ENCODE results near the genes TADA1, MPZL1 and SELE.

- PRO-cap = no peak
- RAMPAGE, long total RNA, 2 experiments = no peak in any of the 2 experiments
Observed at GRCh38 chr1:166207828-166208027, 40.9 kb upstream of the FAM78B start.

- PRO-cap = no peak
- RAMPAGE, long total RNA, 2 experiments = no peak in any of the 2 experiments
Observed at GRCh38 chr1:166849548-166850725, 10.7 kb downstream of the POGK start.

GRCh38 chr1:166874326-166874972, 1.6 kb downstream of the TADA1 start:
- PRO-cap = no peak
- RAMPAGE, long total RNA, 2 experiments = no peak in any of the 2 experiments

GRCh38 chr1:166876141-166876793, at the start of gene TADA1:
TSS of gene TADA1 (minus strand) at chr1:166876264.
- PRO-cap = bidirectional peak, plus-strand start at chr1:166876553, minus-strand start at chr1:166876296
- RAMPAGE, long total RNA, 2 experiments = start-site peak on the minus strand in 1 of 2 experiments, at chr1:166876241-166876289 at its widest, 36 reads per replicate

GRCh38 chr1:167105231-167105887, 11.5 kb downstream of the STYXL2 start:
- PRO-cap = no peak
- RAMPAGE, long total RNA, 2 experiments = no peak in any of the 2 experiments

- PRO-cap = no peak
- RAMPAGE, long total RNA, 2 experiments = no peak in any of the 2 experiments
Observed at GRCh38 chr1:167270163-167270746, 49.6 kb downstream of the POU2F1 start.

DNA sequence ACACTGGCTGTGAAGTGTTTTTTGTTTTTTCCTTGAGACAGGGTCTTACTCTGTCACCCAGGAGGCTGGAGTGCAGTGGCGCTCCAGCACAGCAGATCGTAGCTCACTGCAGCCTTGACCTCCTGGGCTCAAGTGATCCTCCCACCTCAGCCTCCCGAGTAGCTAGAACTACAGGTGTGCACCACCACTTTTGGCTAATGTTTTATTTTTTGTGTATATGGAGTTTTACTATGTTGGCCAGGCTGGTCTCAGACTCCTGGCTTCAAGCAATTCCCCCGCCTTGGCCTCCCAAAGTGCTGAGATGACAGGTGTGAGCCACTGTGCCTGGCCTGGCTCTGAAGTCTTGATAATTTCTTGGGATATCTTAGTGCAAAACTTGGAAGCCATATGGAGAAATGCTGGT, 40.8 kb downstream of the CD247 start:
- PRO-cap = no peak
- RAMPAGE, long total RNA, 2 experiments = no peak in any of the 2 experiments

GRCh38 chr1:167563420-167564094, 10.0 kb upstream of the CREG1 start:
- PRO-cap = no peak
- RAMPAGE, long total RNA, 2 experiments = no peak in any of the 2 experiments

- PRO-cap = no peak
- RAMPAGE, long total RNA, 2 experiments = no peak in any of the 2 experiments
Observed at GRCh38 chr1:167564441-167565128, 11.0 kb upstream of the CREG1 start.

GRCh38 chr1:167721606-167722700, at the start of gene MPZL1:
TSS of gene MPZL1 (plus strand) at chr1:167721982.
- PRO-cap = bidirectional peak, plus-strand start at chr1:167721990, minus-strand start at chr1:167721813; bidirectional peak, plus-strand start at chr1:167722467, minus-strand start at chr1:167722422; unidirectional peak, minus-strand start at chr1:167722573
- RAMPAGE, long total RNA, 2 experiments = start-site peak on the plus strand in 2 of 2 experiments, at chr1:167721971-167722017 at its widest, 36 to 132 reads per replicate

DNA sequence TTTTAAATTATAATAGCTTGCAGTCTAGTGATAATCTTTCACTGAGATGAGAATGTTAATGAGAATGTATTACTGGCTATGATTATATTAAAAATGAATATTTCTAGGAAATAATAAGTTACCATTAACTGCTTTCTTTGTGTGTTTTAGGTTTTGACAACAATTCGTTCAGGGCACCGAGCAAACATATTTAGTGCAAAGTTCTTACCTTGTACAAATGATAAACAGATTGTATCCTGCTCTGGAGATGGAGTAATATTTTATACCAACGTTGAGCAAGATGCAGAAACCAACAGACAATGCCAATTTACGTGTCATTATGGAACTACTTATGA, 37.8 kb upstream of the MPC2 start:
- PRO-cap = no peak
- RAMPAGE, long total RNA, 2 experiments = no peak in any of the 2 experiments

DNA sequence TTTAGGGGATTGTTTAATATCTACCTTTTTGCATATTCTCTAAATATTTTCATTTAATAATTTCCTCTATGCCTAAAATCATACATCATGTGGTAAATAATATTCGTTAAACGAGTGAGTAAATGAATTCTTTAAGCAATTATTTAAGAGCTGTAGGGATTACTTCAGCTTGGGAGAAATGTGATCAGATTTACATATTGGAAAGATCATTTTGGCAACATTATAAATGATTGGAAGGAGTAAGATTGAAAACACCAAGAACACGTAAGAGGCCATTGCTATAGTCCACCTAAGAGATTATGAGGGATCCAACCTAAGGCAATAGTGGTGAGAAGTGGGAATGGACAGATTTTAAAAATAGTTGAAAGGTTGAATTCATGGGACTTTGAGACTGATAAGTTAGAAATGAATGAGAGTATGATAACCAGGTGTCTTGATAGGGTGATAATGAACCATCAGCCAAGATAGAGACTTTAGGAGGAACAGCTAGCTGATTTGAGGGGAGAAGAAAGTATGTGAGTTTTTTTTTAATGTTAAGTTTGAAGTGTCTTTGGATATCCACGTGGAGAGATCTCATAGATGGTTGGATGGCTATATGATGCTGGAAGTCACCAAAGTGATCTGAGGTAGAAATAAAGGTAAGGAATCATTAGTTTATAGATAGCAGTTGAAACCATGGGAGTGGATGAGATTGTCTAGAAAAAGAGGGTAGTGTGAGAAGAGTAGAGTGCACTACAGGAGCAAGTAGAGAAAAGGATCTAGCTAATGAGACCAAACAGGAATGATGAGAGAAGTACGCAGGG, 89.5 kb upstream of the MPC2 start:
- PRO-cap = no peak
- RAMPAGE, long total RNA, 2 experiments = start-site peak on the plus strand in 1 of 2 experiments, centred at position 213 of the sequence, 5 reads per replicate

DNA sequence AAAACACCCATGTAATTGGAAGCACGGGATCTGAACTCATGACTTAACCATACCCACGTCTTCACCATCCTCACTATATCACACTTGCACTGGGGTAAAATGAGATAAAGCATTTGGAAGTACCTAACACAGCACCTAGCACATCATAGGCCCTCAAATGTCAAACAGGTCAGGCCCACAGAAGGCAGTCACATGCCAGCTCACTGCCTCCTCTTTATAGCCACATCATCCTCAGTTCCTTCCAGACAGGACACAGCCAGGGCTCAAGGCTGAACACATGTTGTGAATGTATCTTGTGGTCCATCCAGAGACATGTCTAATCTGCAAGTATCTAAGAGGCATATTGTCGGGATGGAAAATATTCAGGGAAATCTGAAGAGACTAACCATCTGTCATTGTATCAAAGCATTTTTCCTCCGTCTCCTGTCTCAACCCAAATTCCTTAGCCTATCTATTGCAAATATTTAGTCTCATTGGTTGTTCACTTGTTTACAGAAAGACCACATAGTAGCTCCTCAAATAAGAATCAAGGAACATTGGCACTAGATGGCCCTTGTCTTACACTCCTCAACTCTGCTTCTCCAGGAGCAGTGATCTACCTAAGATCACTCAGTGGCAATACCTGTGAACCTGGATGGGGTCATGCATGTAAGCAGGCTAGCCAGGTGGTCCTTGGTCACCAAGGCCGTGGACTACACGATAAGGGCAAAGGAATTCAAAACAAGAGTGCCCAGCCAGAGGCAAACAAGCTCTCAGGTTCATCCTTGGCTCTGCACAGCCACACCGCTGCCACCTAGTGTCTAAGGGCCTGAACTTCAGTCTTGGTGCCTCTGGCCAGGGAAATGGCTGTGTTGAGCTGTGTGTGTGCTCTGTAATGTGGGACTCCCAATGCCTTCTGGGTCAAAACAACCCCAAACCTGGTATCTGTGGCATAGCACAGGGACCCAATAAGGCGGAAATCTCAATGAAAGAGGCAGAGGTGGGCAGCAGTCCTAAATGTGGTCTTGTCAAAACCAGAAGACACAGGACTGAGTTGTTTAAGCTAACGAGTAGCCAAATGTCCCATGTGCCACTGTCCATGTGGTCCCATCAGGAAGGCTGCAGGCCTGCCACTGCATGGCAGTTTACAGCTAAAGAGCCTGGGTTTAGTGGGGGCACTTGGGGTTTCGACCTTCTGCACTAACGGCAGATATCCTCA, 54.7 kb downstream of the GPR161 start:
- PRO-cap = no peak
- RAMPAGE, long total RNA, 2 experiments = no peak in any of the 2 experiments

GRCh38 chr1:168485034-168485452, 58.8 kb downstream of the XCL2 start:
- PRO-cap = no peak
- RAMPAGE, long total RNA, 2 experiments = no peak in any of the 2 experiments

GRCh38 chr1:168833707-168834164, 104.7 kb upstream of the DPT start:
- PRO-cap = no peak
- RAMPAGE, long total RNA, 2 experiments = no peak in any of the 2 experiments

DNA sequence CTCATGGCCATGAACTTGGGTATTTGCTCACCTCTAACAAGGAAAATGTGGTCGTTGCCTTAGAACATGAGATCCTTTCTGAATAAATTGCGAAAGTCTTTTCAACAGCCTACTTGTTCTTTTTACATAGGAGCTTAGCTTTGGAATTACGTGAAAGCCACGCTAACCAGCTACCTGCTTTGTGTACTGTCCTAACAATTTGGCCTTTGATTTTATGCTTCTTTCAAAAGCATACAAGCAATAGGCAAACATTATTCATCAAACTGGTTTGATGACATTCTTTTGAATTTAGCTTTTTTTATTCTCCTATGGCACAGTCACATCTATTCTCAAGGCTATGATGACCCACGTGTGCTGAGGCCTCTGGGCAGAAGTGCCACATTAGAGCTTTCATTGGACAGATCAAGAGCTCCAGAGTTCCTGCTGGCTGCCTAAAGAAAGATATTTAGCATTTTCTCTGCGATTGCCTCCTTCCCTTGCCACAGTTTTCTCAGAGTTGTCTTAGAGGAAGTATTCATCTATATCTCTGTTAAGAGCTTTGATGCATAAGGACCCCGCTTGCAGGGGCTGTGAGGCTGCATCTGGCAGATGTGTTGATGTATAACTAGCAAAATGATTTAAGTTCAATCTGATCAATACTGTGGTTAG, 178.1 kb upstream of the DPT start:
- PRO-cap = no peak
- RAMPAGE, long total RNA, 2 experiments = no peak in any of the 2 experiments

DNA sequence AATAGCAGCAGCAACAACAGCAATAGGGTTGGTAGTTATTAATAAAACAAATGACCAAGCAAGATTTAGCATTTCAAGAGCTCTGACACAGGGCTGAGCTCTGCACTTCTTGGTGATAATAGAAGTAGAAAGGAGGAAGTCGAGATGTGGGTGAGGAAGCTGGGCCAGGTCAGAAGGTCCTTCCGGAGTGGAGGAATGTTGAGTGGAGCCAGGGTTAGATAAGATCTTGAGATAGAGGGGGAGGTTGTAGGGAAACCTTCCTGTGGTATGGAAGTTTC, 45.6 kb upstream of the ATP1B1 start:
- PRO-cap = no peak
- RAMPAGE, long total RNA, 2 experiments = no peak in any of the 2 experiments

DNA sequence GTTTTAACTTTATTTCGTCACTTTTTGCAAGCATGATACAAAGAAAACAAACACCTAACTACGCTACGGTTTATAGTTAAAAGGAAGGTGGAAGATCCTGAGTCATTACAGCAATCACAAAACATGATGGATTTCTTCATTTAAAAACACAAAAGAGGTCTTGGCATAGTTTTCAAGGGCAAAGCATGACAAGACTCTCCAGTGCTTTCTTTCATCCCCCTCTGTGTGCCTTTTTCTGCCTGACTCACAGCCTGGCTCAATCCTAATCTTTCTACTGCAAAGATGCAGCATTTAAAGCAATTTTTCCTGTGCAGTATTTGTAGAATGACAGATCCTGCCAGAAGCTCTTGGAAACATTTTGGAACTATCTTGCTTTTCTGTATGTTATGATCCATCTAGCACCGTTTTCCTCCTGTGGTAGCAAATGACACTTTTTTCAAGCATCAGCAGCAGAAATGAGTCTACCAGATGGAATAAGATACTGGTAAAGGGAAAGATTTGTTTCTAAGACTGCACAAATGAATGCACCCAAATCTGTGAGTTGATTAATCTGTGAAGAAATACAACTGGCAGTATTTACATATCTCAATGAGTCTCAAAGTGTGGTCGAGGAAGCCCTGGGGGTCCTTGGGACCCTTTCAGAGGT, 974 bp upstream of the SLC19A2 start:
- PRO-cap = bidirectional peak, plus-strand start at position 228 of the sequence, minus-strand start at position 237 of the sequence; unidirectional peak, minus-strand start at position 246 of the sequence
- RAMPAGE, long total RNA, 2 experiments = no peak in any of the 2 experiments

GRCh38 chr1:169733956-169734263, at the start of gene SELE:
TSS of gene SELE (minus strand) at chr1:169734079.
- PRO-cap = no peak
- RAMPAGE, long total RNA, 2 experiments = no peak in any of the 2 experiments

DNA sequence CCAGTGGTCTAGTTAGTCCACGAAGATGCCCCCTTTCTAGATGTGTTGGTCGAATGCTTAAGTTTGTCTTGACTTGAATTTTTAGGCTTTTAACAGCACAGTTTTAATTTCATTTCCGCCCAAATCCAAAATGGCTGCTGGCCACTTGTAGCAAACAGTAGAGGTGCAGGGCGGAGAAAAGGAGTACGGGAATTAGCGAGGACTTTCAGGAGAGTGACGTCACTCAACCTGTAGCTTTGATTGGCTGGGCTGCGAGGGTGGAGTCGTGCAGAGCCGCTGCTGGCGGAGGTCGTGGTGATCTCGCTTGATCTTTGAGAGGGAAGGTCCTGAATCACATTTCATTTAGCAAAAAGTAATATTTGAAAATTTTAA, 391 bp upstream of the SCYL3 start:
- PRO-cap = bidirectional peak, plus-strand start at position 260 of the sequence, minus-strand start outside the sequence
- RAMPAGE, long total RNA, 2 experiments = no peak in any of the 2 experiments